Ishikawa (cell line): ENCODE data around the gene TMTC2.

DNA sequence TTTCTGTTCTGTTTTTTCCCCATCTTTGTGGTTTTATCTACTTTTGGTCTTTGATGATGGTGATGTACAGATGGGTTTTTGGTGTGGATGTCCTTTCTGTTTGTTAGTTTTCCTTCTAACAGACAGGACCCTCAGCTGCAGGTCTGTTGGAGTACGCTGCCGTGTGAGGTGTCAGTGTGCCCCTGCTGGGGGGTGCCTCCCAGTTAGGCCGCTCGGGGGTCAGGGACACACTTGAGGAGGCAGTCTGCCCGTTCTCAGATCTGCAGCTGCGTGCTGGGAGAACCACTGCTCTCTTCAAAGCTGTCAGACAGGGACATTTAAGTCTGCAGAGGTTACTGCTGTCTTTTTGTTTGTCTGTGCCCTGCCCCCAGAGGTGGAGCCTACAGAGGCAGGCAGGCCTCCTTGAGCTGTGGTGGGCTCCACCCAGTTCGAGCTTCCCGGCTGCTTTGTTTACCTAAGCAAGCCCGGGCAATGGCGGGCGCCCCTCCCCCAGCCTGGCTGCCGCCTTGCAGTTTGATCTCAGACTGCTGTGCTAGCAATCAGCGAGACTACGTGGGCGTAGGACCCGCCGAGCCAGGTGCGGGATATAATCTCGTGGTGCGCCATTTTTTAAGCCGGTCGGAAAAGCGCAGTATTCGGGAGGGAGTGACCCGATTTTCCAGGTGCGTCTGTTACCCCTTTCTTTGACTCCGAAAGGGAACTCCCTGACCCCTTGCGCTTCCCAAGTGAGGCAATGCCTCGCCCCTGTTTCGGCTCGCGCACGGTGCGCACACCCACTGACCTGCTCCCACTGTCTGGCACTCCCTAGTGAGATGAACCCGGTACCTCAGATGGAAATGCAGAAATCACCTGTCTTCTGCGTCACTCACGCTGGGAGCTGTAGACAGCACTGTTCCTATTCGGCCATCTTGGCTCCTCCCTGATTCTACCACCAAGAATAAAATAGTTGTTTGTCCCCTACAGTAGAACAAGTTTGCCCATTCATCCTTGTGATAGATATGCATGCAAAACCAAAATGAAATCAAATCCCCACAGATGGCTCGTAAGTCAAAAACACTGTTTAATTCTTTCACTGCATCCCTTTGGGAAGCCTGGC, 180.5 kb downstream of the SYT1 start:
- RRBS: no CpG with 5 or more reads among the region's 39 CpGs

GRCh38 chr12:79423961-79424614, 266.7 kb downstream of the PAWR start:
- RRBS: no CpG with 5 or more reads among the region's 3 CpGs

- RRBS: no CpG with 5 or more reads among the region's 5 CpGs
Measured at GRCh38 chr12:79559007-79559455, 131.7 kb downstream of the PAWR start.

- RRBS: no CpG with 5 or more reads among the region's 2 CpGs
Measured at GRCh38 chr12:79644261-79644595, 46.5 kb downstream of the PAWR start.

DNA sequence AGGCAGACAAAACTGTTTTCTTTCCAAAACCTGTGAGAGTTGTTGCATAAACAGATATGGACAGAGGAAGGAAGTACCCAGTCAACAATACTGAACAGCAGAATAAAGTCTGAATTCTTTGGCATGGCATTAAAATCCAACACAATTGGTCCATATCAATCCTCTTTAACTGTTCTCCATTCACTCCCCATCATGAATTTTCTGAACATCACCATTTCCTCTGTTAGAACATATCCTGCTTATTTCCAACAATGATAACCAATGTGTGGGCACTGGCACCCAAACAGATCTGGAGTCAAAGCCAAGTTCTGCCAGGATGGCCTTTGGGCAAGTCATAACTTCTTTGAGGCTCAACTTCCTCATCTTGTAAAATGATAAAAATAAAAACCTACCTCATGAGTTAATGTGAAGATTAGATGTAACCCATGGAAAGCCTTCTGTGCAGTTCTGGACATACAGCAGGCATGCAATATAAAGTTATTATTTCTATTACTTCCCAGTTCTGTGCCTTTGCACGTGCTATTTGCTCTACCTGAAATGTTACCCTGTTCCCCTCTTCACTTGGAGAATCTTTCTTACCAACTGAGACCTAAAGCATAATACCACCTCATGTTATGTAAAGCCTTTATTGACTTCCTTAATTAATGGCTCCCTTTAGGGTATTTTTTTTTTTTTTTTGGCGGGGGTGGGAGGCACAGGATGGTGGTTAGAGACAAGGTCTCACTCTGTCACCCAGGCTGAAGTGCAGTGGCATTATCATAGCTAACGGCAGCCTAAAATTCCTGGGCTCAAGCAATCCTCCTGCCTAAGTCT, 12.4 kb downstream of the PAWR start:
- RRBS: no CpG with 5 or more reads among the region's 3 CpGs

DNA sequence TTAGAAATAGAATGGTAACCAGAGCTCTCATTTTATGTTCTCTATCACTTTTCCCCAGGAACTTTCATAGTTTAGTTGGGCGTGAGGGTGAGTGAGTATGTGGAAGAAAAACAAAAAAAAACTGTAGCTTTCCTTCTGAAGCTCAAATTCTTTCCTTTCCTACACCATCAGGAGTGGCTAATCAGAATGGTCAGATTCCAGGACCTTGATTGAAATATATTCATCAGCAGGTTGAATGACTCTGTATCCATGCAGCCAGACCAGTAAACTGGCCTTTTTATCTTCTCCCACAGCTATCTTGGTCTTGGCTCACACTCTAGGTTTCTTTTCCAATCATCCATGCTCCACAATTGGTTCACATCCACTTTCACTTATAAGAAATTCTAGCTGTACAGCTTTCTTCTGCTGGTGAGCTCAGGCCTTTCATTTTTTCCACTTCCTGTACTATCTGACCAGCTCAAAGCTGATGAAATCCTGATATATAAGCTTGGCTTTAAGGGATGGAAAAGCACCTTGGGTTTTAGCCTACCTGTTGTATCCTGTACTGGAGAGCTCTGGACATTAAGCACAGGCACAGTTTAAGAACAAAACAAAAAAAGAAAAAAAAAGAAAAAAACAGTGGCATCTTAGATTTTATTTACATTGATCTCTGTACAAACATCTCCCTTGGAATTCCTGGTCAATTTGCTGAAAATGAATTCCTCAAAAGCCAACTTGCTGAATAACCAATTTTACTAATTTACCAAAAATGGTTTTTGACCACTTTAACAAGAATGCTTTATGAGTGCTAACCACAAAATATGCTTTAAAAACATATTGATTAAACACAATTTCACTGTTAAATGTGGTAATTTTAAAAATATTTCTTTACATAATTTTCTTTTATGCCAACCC, 91.5 kb upstream of the PAWR start:
- RRBS: no CpG with 5 or more reads among the region's 1 CpG

DNA sequence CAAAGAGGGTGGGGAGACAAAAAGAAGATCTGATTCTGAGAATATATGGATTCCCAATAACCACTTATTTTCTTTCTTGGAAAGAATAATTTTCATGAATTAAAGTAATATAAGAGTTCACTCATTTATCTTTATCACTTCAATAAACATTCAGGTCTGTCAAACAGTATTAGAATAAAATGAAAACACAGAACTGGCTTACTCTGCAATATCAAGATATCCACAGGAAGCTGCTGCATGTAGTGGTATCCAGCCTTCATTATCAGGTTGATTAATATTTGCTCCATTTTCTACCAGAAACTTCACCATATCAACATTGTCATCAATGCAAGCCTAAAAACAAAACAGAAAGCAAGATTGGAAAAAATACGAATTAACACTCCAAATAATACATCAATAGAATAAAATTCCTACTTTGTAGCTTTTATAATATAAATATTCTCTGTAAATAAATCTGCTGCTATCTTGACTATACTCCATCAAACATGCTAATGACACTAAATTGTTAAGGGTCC, 62.2 kb downstream of the PPP1R12A start:
- RRBS: no CpG with 5 or more reads among the region's 1 CpG

- RRBS: no CpG with 5 or more reads among the region's 7 CpGs
Measured at GRCh38 chr12:79897586-79898251, 37.2 kb downstream of the PPP1R12A start.

- RRBS: no CpG with 5 or more reads among the region's 3 CpGs
Measured at GRCh38 chr12:80706966-80707444, 429 bp upstream of the MYF6 start.

GRCh38 chr12:80710400-80710954, 3.0 kb downstream of the MYF6 start:
- RRBS: no CpG with 5 or more reads among the region's 5 CpGs

DNA sequence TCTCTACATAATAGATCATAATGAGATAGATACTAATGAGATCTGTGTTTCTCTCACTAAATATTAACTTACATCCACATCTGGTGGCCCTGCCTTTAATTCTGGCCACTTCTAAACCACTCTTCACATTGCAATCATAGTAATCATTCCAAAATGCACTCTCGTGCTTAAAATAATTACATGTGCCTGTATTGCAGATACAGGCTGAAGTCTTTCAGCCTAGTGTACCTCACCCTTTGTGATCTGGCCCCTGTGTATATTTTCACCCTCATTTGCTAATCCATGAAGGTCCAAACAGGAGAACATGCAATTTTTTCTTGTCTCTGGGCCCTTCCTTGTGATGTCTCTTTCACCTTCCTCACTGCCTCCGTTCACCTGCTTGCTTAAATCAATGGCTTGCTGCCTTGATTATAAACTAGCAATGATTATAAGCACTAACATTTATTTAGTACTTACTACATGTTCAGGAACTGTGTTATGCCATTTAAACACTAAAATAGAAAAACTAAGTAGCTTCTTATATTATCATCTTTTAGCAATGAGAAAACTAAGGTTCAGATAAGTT, 107.9 kb downstream of the LIN7A start:
- RRBS: no CpG with 5 or more reads among the region's 2 CpGs

DNA sequence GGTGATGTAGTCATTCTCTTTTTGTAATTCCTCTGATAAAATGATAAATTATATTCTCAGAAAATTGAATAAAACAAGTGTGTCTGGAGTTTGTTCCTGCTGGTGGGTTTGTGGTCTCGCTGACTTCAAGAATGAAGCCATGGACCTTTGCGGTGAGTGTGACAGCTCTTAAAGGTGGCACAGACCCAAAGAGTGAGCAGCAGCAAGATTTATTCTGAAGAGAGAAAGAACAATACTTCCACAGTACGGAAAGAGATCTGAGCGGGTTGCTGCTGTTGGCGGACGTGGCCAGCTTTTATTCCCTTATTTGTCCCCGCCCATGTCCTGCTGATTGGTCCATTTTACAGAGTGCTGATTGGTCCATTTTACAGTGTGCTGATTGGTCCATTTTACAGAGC, 59.4 kb downstream of the LIN7A start:
- RRBS: no CpG with 5 or more reads among the region's 7 CpGs

DNA sequence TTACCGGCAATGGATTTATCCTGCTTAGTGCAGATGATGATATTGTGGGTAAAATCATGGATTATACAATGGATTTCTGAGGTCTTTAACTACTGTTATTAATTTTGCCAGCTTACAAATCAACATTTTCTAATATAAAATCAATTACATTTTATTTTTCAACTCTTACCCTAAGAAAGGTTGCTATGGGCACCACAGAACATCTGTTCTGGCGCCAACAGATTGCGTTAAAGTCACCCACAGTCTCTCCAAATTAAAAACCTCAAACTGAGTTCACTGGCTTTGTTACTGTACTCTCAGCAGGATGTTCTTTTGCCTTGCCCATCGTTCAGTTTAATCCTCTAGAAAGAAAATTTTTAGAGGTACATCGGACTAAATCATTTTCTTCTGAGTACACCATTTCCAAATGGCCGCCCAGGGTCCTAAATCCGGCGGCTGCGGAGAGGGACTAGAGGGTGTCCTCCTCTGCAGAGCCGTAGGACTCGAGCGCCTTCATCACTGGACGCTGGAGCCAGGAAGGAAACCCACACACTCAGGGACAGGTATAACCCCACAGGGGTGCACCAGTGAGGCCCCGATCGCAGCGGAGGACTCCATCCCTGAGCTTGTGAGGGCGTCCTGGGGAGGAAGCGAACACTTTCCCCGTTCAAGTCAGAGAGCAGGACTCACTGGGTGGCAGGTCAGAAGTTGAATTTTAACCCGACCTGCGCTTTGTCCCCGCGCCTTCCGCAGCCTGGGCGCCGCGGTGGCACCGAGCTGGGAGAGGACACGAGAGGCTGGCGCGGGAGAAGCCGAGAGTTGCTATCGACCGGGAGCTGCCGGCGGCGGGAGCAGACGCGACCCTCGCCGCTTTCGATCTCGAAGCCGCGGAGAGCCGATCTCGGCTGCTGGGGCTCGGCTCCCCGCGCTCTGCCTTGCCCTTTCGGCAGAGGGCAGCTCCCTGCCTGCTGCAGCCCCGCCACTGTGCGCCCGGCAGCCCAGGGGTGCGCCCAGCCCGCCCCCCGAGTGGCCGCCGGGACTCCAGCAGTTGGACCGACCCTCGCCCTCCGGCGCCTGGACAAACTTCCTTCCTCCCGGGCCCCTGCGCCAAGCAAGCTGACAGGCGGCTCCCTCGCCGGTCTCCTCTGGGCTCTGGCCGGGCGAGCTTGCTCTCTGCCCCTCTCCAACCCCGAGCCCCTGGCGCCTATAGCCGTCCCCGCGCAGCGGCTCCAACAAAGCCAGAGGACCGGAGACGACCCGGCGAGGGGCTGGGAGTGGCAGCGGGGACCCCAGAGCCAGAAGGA, 1.2 kb downstream of the LIN7A start:
- RRBS: 3% methylated on average over 18 of the region's 81 CpGs

GRCh38 chr12:81079615-81080294, 1.9 kb downstream of the ACSS3 start:
- RRBS: no CpG with 5 or more reads among the region's 2 CpGs

- RRBS: no CpG with 5 or more reads among the region's 4 CpGs
Measured at GRCh38 chr12:81080374-81080966, 2.6 kb downstream of the ACSS3 start.

DNA sequence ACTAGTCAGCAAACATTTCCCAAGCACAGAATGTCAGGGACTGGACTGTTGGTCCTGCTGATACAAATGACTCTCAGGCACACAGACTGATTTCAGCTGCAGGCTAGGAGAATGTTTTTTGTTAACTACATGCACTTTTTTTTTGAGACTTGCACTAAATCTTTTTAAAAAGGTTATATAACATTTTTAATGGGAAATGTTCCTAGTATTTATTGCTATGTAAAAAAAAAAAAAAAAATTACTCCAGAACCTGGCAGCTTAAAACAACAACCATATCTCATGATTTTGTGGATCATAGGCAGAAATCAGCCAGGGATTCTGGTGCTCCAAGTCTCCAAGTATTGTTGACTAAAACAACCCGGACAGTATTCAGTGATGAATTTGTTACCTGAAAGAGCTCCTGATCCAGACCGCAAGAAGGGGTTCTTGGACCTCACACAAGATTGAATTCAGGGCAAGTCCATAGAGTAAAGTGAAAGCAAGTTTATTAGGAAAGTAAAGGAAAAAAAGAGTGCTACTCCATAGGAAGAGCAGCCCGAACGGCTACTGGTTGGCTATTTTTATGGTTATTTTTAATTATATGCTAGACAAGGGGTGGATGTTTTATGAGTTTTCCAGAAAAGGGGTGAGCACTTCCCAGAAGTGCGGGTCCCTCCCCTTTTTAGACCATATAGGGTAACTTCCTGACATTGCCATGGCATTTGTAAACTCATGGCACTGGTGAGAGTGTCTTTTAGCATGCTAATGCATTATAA, 131.5 kb downstream of the ACSS3 start:
- RRBS: no CpG with 5 or more reads among the region's 5 CpGs

- RRBS: no CpG with 5 or more reads among the region's 3 CpGs
Measured at GRCh38 chr12:81297534-81298063, 219.7 kb downstream of the ACSS3 start.

DNA sequence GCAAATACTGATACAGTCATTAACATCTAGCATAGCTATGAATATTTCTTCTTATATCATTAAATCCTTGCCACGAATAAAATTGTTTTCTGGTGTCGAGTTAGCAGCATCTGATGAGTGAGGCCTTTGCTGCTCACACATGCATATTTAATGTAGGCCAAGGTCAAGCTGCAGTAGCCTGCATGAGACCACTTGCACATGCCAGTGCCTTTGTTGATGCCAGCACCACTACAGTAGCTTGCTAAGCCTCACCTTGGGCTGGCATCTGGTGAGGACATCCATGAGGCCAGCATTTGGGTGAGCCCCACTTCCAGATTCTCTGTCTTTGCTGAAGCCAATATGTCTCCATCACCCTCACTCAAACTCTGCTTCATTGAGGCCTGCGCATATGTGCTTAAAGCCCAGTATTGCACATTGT, 8.1 kb downstream of the CCDC59 start:
- RRBS: no CpG with 5 or more reads among the region's 3 CpGs

DNA sequence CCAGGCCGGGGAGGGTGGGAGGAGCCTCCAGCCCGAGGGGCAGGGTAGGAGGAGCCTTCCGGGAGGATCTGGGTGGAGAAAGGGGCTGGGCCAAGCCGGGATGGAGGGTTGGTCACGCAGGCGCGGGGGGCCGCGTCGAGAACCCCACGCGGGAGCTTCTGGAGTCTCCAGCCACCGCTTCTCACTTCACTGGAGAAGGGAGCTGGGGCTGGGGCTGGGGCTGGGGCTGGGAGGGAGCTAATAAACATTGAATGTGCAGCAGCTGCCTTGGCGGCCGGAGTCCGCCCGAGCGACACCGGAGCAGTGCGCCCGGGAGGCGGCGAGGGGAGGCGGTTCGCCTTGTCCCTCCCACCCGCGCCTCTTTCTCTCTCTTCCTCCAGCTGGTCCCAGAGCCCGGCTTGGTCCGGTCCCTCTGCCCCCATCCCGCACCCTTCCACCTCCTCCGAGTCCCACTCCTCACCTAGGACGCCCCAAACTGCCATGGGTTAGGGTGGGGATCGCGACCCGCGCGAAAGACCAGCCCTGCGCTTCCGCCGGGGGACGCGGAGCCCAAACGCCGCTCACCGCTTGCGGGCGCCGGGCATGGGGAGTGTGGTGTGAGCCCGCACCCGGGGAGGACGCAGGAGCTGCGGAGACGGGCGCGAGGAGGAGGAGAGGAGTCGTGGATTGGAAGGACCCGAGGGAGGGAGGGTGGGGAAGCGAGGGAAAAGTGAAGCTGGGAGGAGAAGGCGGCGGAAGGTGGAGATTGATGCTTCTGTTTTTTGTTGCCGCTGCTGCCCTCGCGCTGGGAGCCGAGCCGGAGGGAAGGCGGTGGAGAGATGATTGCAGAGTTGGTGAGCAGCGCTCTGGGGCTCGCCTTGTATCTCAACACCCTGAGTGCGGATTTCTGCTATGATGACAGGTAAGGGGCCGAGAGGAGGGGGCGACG, at the start of gene TMTC2:
TMTC2 (plus strand) TSS at position 138 of the 928 bp plus-strand sequence.
- RRBS: 3% methylated on average over 26 of the region's 72 CpGs